Measurements from ENCODE around the genes TTC29, EDNRA and MAB21L2.

DNA sequence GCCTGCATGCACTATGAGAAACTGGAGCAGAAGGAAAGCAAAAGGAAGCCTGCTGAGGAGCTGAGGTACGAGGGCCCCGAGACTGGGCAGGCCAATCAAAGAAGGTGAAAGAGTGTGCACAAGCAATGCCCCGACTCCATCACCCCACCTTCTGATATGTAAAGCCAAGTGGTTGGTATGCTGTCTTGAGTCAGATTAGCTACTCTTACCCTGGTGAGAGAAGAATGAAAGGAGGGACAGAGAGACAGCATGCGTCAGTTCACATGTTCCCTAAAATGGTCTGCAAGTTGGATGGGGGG lies 90.2 kb upstream of the ZNF827 start:
- PRO-cap, result no peak
- RAMPAGE, long total RNA, 2 experiments, result no peak in any of the 2 experiments

GRCh38 chr4:146121585-146122277 lies 53.8 kb upstream of the LSM6 start:
- PRO-cap, result no peak
- RAMPAGE, long total RNA, 2 experiments, result no peak in any of the 2 experiments

DNA sequence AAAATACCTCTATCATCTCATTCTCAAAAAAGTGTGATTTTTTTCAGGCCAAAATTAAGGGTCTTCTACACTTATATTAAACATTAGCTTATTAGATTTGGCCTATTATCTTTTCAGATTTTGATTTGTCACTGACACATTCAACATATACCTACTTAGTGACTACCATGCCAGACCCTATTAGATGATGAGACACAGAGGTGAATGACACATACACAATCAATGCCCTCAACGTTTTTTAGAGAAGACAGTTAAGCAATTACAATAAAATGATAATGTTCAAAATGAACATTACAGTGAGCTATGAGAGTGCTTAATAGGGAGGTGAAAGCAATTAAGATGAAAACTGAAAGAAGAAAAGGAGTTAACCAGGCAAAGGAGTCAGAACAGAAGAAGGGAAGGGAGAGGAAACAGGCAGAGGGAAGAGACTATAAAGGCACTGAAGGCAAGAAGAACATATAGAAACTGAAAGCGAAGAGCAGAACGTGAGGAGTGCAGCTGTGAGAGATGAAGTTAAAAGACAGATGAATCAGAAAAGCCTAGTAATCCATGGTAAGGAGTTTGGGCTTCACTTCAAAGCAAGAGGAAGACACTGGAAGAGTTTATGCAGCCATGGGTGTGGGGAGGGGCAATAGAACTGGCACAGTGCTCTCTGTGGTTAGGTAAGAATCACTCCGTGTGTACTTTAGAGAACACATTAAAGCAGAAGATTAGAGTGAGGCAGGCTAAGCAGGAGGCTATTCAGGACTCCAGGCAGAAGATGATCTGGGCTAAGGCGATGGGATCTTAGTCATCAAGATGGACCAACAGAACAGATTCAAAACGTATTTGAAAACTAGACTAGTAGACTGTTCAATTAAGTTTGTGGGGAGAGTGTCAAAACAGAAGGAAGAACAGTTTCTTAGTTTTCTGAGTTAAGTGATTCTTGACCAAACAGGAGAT lies 119.1 kb downstream of the REELD1 start:
- PRO-cap, result no peak
- RAMPAGE, long total RNA, 2 experiments, result no peak in any of the 2 experiments

DNA sequence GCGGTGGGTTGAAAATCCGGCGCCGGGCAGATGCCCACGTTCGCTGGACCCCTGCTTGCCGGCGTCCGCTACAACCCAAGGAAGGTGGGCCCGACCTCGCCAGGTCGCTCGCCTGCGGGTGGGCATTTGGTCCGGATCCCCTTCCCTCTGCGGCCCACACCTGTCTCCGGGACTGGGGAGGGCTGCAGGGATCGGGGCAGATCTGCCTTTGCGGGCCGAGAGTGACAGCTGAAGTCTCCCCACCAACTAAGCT lies 714 bp upstream of the SLC10A7 start:
- PRO-cap, result no peak
- RAMPAGE, long total RNA, 2 experiments, result no peak in any of the 2 experiments

GRCh38 chr4:146838189-146838771 lies 107.4 kb downstream of the TTC29 start:
- PRO-cap, result no peak
- RAMPAGE, long total RNA, 2 experiments, result no peak in any of the 2 experiments

DNA sequence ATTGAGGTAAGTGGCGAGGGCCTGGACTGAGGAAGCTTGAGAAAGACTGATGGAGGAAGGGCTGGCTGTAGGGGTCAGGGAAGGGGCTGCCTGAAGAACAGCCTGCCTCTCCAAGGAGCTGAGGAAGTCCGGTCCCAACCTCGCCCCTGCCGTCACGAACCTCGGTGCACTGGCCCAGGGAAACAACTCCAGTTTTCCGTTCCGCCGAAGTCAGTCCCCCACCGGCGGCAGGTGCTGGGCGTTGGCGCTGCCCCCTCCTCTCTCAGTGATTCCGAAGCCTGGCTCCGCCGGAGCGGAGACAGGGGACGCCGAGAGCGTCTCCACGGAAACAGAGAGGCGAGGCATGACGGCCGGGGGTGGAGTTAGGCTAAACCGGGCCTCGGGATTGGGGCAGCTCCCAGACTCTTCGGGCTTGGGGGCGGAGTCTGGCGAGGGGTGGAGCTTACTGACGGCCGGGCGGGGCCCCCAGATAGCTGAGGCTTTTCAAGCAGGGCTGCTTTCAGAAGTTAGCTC lies at the start of gene TTC29:
TTC29 (minus strand) TSS at position 316 of the 513 bp plus-strand sequence.
- PRO-cap, result no peak
- RAMPAGE, long total RNA, 2 experiments, result no peak in any of the 2 experiments

DNA sequence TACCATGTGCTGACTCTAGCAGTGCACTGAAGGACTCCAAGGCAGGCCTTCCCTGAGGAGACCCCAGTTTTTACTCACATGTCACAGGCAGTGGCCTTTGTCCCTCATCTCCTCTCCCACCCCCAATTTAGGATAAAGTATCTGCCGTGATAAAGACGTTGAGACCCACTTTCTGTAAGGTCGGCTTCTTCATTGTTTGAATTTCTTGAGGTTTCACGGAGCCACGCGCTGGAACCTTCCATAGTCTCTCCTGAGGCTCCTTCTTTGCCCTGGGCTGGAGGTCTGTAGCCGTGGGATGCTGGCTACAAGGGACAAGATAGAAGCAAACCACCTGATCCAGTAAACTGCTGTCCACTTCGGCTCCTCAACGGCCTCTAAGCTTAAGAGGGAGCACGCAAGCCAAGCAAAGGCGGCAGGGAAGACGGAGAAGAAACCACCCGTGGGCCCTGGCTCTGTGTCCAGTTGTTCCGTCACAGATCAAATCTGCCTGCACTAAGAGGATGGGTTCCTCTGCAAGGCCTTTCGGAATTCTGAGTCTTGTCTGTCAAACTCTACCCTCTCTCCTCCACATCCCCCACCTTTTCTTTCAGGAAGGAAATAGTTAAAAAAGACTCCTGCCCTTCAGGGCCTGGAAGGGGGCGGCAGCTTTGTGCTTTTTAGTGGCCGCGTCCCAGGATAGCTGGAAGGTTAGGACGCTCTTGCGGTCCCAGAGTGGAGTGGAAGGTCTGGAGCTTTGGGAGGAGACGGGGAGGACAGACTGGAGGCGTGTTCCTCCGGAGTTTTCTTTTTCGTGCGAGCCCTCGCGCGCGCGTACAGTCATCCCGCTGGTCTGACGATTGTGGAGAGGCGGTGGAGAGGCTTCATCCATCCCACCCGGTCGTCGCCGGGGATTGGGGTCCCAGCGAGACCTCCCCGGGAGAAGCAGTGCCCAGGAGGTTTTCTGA lies at the start of gene EDNRA:
EDNRA (plus strand) TSS at position 815 of the 944 bp plus-strand sequence.
- PRO-cap, result bidirectional peak, plus-strand start at position 728 of the sequence, minus-strand start at position 718 of the sequence
- RAMPAGE, long total RNA, 2 experiments, result no peak in any of the 2 experiments

DNA sequence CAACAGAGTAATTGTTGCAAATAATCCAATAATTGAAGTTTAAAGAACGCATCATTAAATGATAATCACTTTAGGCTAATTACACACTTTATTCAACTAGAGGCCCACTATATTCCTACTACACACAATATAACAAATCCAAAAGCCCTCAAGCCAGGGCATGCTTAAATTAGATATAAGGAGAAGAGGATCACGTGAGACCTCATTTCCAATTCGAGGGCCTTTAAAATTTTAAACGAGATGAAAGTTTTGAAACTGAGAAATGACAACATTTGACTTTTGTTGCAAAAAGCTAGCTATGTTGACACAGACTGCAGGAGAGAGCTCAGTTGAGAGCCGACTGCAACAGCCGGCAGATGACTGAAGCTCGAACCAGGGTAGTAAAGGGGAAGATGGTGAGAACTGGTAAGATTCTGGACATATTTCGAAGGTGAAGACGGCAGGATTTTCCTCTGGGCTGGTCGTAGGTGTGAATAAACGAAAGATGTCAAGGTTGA lies 851 bp downstream of the PRMT9 start:
- PRO-cap, result unidirectional peak, plus-strand start at position 328 of the sequence
- RAMPAGE, long total RNA, 2 experiments, result no peak in any of the 2 experiments

GRCh38 chr4:147748001-147748529 lies 16.2 kb downstream of the ARHGAP10 start:
- PRO-cap, result no peak
- RAMPAGE, long total RNA, 2 experiments, result no peak in any of the 2 experiments

DNA sequence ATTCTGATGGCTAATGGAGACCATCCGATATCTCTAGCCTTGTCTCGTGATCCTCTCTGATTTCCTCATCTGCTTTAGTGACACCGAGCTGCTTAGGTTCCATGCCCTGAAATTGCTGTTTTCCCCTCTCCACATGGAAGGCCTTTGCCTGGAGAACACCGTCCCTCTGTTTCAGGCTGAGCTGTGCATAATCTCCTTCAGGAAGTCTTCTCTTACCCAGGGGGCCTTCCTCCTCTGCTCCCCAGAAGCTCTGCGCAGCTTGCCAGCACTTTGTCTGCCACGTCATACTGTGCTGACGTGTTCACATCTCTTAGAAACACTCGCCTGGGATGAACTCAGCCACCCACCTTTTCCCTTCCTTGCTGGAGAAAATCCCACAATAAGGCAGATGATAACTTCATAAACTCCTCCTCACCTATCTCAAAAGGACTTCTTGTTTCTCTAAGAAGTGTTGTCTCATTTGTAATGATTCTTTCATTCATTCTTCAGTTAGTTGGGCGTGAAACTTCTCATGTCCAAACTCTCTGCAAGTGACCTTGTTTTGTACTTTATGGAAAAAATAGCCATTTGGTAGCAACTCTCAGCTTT lies 110.7 kb downstream of the ARHGAP10 start:
- PRO-cap, result no peak
- RAMPAGE, long total RNA, 2 experiments, result no peak in any of the 2 experiments

GRCh38 chr4:147857385-147858166 lies 125.7 kb downstream of the ARHGAP10 start:
- PRO-cap, result no peak
- RAMPAGE, long total RNA, 2 experiments, result start-site peak on the plus strand in 2 of 2 experiments, at chr4:147857579-147857598 at its widest, 18 to 30 reads per replicate

- PRO-cap, result no peak
- RAMPAGE, long total RNA, 2 experiments, result no peak in any of the 2 experiments
Observed at GRCh38 chr4:148030453-148031024, 298.7 kb downstream of the ARHGAP10 start.

GRCh38 chr4:148044864-148045297 lies 313.0 kb downstream of the ARHGAP10 start:
- PRO-cap, result no peak
- RAMPAGE, long total RNA, 2 experiments, result no peak in any of the 2 experiments

- PRO-cap, result no peak
- RAMPAGE, long total RNA, 2 experiments, result no peak in any of the 2 experiments
Observed at GRCh38 chr4:148273414-148274032, 168.7 kb downstream of the NR3C2 start.

GRCh38 chr4:148439301-148439589 lies 3.0 kb downstream of the NR3C2 start:
- PRO-cap, result no peak
- RAMPAGE, long total RNA, 2 experiments, result no peak in any of the 2 experiments

DNA sequence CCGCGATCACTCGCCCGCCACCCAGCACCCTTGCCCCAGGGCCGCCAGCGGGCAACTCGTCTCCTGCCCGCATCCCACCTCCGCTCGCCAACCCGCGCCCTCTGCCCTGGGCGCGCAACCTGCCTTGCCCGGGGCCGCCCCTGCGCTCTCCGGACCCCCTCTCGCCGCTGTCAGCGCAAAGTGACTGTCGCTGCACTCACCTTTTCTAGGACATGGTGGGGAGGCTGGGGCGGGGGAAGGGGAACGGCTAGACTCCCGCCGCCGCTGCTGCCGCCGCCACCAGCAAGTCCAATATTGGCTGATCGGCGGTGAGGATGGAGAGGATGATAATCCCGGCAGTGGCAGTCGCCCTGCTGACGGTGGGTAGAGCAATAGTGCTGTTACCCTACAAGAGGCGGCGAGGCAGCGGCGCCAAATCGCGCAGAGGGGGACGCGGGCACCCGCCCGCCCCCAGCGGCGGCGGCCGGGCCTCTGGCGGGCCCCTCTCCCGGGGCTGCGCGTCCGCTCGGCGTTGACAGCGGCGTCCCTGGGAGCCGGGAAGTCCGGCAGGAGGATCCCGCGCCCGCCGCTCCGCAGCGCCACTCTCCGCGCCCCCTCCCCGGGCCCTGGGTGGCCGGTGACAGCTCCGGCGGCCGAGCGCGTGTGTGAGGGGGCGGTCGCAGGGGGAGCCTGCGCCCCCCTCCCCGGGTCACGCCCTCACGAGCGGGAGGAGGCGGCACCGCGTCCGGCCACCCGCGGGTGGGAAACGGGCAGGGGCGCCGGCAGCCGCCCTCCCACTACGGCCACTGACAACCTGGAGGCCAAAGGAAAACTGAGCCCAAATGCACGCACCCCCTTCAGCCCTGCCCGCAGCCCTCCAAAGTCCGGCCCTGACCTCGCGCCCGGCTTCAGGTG lies 2.4 kb upstream of the NR3C2 start:
- PRO-cap, result unidirectional peak, minus-strand start at position 607 of the sequence
- RAMPAGE, long total RNA, 2 experiments, result no peak in any of the 2 experiments

DNA sequence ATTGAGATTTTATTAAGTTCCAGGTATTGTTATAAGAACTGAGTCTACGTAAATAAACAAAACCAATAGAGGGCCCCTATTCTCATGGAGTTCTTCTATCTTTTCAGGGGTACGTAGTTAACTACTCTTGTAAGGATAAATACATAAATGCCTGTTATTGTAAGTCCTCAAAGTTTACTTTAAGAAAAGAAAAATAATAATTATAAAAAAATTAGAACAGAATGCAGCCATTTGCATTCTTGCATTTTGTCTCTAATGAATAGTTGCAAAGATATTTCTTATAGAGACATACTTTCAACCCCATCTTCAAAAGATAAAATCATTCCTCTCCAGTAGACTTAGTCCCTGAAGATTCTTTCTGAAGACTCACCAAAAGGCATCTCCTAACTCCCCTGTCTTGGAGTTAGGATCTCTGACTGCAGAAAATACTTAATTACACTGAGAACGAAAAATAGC lies 71.6 kb upstream of the NR3C2 start:
- PRO-cap, result no peak
- RAMPAGE, long total RNA, 2 experiments, result no peak in any of the 2 experiments

GRCh38 chr4:150581320-150582720 lies at the start of gene MAB21L2:
Gene MAB21L2 (plus strand): TSS chr4:150582151.
- PRO-cap, result no peak
- RAMPAGE, long total RNA, 2 experiments, result no peak in any of the 2 experiments

DNA sequence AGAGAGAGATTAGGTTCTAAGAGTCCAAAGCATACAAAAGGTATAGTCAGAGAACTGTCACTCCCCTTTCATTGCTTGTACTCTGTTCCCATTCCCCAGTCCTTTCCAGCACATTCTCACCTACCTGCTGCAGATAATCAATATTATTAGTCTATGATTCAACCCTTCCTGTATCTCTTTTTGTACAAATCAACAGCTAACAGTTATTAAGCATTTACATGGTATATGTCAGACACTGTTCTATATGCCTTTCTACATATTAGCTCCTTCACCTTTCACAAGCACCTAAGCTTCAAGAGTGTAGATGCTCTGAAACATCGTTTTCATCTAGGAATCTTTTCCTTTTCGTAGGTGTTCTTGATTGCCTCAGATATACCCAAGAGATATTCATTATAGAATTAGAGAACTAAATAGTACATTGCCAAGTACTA lies 89.1 kb downstream of the MAB21L2 start:
- PRO-cap, result no peak
- RAMPAGE, long total RNA, 2 experiments, result no peak in any of the 2 experiments

- PRO-cap, result no peak
- RAMPAGE, long total RNA, 2 experiments, result no peak in any of the 2 experiments
Observed at GRCh38 chr4:150999187-150999446, 16.0 kb downstream of the LRBA start.

All from lower leg skin (tissue), 2 donors.